Subcutaneous adipose tissue (tissue), 3 donors: ENCODE data around the genes SRSF11, CTH and FPGT.

DNA sequence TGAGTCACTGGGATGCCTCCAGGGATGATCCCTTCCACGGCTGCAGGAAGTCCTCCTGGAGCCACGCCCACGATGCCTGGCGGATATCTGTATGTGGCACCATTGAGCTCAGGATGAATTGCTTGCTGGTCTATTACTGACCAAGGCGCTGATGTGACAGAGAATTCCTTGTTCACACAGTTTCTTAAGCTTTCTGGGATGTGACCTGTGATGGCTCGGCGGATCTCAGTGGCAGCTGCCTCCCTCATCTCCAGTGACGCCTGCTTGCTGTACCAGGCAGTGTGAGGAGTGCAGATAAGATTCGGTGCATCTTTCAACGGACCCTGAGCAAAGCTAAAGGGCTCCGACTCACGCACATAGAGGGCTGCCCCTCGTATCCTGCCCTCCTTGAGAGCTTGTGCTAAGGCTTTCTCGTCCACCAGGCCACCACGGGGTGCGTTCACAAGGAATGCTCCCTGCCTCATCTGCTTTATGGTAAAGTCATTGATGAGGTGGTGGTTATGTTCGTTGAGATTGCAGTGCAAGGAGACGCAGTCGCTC is 70.4 kb downstream of the WLS start:
- PRO-cap = no peak
- RAMPAGE, long total RNA, 3 experiments = no peak in any of the 3 experiments

DNA sequence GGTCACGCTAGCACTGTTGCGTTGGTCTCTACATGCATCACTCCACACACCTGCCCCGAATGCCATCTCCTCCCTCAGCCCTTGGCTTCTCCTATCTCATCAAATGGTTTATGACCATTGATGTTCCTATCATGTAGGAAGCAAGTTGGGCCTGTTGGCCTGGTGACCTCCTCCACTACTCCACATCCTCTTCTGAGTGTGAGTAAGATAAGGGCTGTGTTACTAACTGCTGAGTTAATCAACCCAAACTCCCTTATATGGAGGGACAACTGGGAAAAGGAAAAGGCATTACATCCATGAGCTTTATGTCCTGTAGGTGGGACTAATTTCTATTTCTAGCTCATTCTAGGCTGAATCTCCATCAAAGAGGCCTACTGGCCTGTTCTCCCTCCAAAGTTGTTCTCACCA is 57.6 kb downstream of the WLS start:
- PRO-cap = no peak
- RAMPAGE, long total RNA, 3 experiments = no peak in any of the 3 experiments

DNA sequence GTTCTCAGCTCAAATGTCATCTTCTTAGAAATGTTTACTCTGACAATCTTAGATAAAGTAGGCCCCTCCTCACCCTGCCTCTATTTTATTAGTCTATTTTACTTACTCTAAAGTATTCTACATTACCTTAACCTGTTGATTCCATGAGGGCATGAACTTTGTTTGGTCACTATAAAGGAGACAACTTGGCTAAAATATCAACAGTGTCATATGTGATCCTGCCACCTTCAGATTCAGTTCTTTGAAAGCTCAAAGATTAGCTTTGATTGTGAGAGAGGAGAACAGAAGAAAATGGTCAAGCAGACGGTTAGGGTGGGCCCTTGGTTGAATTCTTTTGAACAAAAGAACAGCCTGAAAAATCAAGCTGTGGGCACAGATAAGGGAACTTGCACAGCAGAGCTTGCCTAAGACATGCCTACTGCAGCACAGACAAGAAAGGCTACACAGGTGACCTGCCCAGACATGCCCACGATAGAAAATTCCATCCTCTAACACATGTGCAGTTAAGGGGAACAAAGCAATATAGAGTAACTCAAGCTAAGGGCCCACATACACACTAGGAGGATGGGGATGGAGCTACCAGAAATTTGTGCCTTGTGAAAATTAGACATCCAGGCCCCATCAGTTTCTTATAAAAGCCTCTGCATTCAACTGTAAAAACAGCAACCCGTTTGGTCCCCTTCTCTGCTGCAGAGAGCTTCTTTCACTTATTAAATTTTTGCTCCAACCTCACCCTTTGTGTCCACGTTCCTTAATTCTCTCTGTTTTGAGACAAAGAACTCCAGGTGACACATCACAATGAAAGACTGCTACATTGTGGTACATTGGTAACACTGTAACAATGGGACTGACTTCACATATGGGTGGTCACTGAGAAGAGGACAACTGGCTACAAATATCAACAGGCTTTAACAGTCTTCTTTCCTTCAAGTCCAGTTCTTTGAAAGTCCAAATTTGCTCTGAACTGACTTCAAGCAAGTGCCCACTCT is 512.4 kb upstream of the LRRC7 start:
- PRO-cap = no peak
- RAMPAGE, long total RNA, 3 experiments = no peak in any of the 3 experiments

DNA sequence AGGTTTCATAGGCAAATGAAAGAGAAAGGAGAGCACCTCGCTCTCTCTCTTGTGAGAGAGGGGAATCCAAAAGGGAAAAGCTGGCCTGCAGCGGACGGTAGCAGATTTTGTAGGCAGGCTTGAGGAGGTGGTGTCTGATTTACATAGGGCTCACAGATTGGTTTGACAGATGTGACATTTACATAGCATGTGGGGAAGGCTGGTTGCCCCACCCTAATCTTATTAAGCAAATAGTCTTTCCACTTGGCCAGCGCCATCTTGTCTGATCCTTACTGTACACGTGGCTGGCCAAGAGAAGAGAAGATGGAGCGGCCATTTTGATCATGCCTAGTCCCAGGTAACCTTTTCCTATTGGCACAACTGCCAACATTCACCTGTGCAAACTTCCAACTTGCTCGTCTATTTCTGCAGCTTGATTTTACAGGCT is 16.1 kb upstream of the LRRC7 start:
- PRO-cap = no peak
- RAMPAGE, long total RNA, 3 experiments = no peak in any of the 3 experiments

GRCh38 chr1:70221186-70222435 is at the start of gene SRSF11:
Gene SRSF11, plus strand, starts transcription at chr1:70221380.
- PRO-cap = bidirectional peak, plus-strand start at chr1:70221460, minus-strand start at chr1:70221305; unidirectional peak, minus-strand start at chr1:70221867
- RAMPAGE, long total RNA, 3 experiments = no peak in any of the 3 experiments

- PRO-cap = bidirectional peak, plus-strand start at chr1:70411257, minus-strand start at chr1:70411096
- RAMPAGE, long total RNA, 3 experiments = start-site peak on the plus strand in 3 of 3 experiments, at chr1:70411190-70411271 at its widest, 16 to 29 reads per replicate
Observed at GRCh38 chr1:70411149-70411750, at the start of gene CTH. Gene CTH, plus strand, starts transcription at chr1:70411268.

DNA sequence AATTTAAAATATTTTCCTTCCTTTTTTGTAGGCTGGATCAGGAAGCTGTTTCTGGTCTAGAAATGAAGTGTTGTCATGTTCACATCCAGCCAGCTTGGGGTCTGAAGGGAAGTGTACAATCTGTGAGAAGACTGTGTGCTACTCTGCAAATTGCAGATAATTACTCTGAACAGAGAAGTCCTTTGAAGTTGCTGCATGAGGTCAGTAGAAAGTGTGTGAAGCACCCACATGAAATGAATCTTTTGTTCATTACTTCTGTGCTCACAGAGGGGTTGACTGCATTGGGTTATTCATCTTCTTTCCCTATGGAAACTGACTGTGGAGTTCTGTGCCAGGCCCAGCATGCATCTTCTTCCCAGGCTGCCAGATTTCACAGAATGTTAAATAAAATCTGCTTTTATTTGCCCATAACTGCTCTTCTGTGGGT is 47.0 kb downstream of the CTH start:
- PRO-cap = no peak
- RAMPAGE, long total RNA, 3 experiments = no peak in any of the 3 experiments

GRCh38 chr1:71054134-71054896 is 6.7 kb upstream of the PTGER3 start:
- PRO-cap = no peak
- RAMPAGE, long total RNA, 3 experiments = no peak in any of the 3 experiments

GRCh38 chr1:71073955-71074512 is 6.8 kb downstream of the ZRANB2 start:
- PRO-cap = no peak
- RAMPAGE, long total RNA, 3 experiments = no peak in any of the 3 experiments

DNA sequence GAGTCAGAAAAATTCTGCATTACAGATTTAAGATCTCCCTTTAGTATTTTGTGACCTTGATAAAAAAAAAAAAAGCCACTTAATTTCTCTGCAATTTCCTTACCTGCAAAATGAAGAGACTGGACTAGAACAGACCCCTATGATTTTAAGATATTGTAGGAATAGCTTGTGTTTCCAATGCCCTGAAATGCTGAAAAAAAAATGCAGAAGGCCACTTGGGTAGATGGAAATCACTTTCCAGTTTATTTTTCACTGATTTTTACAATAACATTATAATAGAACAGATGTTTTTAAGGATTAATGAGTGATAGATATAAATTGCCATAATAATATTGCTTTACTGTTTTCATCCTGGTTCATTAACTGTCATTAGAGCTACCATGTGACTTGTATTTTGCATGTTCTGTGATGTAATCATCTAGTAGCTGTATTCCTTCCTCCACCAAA is 143.5 kb upstream of the ZRANB2 start:
- PRO-cap = unidirectional peak, minus-strand start at position 192 of the sequence
- RAMPAGE, long total RNA, 3 experiments = no peak in any of the 3 experiments

GRCh38 chr1:72206615-72207089 is 75.7 kb downstream of the NEGR1 start:
- PRO-cap = no peak
- RAMPAGE, long total RNA, 3 experiments = no peak in any of the 3 experiments

DNA sequence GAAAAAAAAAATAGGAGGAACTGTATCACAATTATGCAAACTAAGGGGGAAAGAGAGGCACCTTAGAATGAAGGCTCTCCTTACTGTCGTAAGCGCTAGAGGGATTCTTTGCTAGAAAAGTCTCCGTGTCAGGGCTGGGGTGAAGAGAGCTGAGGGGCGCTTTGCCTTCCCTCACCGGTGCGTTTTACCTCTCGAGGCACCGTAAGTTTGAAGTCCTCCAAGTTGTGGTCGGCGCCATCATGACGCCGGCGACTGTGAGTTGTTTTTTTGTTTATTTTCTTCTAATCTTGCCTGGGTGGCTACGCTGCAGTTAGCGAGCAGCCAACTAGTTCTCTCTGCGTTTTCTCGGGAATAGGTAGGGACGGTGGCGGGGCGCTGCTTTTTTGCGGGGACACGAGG is 812 bp upstream of the NEGR1 start:
- PRO-cap = no peak
- RAMPAGE, long total RNA, 3 experiments = start-site peak on the plus strand in 2 of 3 experiments, centred at positions 84 to 128 of the sequence, 7 to 8 reads per replicate

- PRO-cap = no peak
- RAMPAGE, long total RNA, 3 experiments = no peak in any of the 3 experiments
Observed at GRCh38 chr1:73806690-73807152, 391.3 kb downstream of the LRRIQ3 start.

- PRO-cap = bidirectional peak, plus-strand start at chr1:74198244, minus-strand start at chr1:74198170
- RAMPAGE, long total RNA, 3 experiments = start-site peak on the plus strand in 3 of 3 experiments, at chr1:74198233-74198318 at its widest, 125 to 170 reads per replicate; start-site peak on the minus strand in 2 of 3 experiments, at chr1:74198144-74198181 at its widest, 8 to 11 reads per replicate
Observed at GRCh38 chr1:74197695-74198816, at the start of gene FPGT. Gene FPGT, plus strand, starts transcription at chr1:74198242.

- PRO-cap = no peak
- RAMPAGE, long total RNA, 3 experiments = no peak in any of the 3 experiments
Observed at GRCh38 chr1:74522135-74522559, 9.7 kb upstream of the LRRC53 start.

- PRO-cap = no peak
- RAMPAGE, long total RNA, 3 experiments = no peak in any of the 3 experiments
Observed at GRCh38 chr1:74731005-74732254, 1.4 kb downstream of the CRYZ start.

- PRO-cap = no peak
- RAMPAGE, long total RNA, 3 experiments = no peak in any of the 3 experiments
Observed at GRCh38 chr1:74821863-74822271, 88.9 kb downstream of the TYW3 start.

DNA sequence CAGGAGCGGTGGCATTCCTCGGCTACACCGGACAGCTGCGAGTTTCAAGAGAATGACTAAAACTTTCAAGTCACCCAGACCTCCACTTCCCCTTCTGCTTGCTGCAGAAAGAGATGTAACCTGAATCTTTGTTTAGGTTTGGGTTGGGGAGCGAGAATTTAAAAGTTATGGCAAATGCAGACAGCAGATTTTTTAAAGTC is 334 bp upstream of the LHX8 start:
- PRO-cap = no peak
- RAMPAGE, long total RNA, 3 experiments = no peak in any of the 3 experiments

- PRO-cap = no peak
- RAMPAGE, long total RNA, 3 experiments = no peak in any of the 3 experiments
Observed at GRCh38 chr1:75588993-75589196, 22.0 kb downstream of the SLC44A5 start.

- PRO-cap = no peak
- RAMPAGE, long total RNA, 3 experiments = no peak in any of the 3 experiments
Observed at GRCh38 chr1:75786947-75787377, 906 bp downstream of the RABGGTB start.